ENCODE measurements around a stretch of chr6.

DNA sequence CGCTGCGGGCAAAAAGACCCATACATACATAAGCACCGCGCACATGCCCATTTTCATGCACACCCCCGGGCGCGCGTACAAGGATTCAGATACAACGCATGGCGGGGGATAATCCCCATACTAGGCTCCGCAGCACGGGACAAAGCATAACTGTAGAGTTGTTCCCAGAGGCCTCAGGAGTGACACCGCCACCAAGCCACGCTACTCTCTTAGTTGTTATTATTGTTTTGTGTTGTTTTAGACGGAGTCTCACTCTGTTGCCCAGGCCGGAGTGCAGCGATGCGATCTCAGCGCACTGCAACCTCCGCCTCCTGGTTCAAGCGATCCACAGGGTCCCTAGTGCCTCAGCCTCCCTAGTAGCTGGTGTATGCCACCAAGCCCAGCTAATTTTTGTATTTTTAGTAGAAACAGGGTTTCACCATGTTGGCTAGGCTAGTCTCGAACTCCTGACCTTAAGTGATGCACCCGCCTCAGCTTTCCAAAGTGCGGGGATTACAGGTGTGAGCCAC lies 519 bp upstream of the C6orf226 start:
- PRO-cap = no peak
- RAMPAGE, long total RNA, 2 experiments = no peak in any of the 2 experiments

DNA sequence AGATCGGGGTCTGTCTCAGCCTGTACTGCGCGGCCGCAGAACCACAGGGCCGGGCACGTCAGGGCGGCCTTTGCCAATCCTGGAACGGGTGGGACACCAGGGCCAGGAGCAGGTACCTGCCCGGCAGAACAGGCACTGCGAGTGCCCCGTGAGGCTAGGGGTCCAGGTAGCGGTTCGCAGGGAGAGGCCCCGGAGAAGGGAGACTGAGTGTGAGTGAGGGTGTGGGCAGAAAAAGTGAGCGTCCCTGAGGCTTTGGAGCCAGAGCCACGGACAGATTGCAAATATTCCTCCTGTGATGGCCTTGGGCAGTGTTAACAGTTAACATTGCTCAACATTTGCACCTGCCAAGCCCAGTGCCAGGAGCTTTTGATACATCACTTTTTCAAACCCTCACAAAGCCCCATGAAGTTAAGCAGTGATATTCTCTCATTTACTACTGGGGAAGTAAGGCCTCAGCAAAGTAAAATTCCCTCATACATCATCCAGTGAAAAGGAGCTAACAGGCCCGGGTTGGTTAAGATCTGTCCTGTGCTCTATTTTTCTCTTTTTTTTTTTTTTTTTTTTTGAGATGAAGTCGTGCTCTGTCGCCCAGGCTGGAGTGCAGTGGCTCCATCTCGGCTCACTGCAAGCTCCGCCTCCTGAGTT lies 575 bp downstream of the GNMT start:
- PRO-cap = bidirectional peak, plus-strand start at position 505 of the sequence, minus-strand start at position 236 of the sequence
- RAMPAGE, long total RNA, 2 experiments = no peak in any of the 2 experiments

GRCh38 chr6:42968908-42969937 lies 8.7 kb downstream of the GNMT start:
- PRO-cap = no peak
- RAMPAGE, long total RNA, 2 experiments = no peak in any of the 2 experiments

DNA sequence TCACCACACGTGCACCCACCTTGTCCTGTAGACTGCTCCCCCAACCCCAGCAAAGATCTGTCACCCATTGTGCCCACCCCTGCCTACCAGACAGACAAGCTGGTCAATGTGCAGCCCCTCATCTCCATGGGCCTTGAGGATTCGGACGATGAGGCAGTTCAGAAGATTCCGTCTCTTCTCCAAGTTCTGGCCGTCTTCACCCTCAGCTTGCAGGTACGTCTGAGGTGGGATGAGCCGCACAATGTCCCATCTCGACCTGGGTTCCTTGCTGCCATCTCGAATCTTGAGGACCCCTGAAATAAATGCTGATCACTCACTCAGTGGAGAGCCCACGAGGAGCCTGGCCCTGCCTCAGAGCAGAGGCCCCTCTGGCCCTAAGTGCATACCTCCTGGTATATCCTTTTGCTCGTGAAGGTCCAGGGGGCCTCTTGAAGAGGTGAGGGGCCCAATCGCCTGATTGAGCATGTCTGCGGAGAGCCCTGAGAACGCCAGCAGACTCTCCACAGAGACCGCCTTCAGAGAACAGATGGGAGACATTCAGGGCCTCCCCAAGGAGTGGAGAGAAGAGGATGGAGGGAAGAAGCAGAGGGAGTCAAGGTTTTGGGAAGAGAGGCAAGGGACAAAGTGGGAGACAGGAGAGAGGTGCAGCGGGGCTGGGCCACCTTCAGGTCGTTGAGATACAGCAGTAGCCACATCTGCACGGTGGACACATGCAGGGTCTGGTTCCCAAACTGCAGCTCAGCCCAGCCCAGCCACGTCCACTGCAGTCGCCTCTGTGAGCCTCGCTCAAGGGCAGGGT lies 15.3 kb downstream of the CUL7 start:
- PRO-cap = no peak
- RAMPAGE, long total RNA, 2 experiments = no peak in any of the 2 experiments

DNA sequence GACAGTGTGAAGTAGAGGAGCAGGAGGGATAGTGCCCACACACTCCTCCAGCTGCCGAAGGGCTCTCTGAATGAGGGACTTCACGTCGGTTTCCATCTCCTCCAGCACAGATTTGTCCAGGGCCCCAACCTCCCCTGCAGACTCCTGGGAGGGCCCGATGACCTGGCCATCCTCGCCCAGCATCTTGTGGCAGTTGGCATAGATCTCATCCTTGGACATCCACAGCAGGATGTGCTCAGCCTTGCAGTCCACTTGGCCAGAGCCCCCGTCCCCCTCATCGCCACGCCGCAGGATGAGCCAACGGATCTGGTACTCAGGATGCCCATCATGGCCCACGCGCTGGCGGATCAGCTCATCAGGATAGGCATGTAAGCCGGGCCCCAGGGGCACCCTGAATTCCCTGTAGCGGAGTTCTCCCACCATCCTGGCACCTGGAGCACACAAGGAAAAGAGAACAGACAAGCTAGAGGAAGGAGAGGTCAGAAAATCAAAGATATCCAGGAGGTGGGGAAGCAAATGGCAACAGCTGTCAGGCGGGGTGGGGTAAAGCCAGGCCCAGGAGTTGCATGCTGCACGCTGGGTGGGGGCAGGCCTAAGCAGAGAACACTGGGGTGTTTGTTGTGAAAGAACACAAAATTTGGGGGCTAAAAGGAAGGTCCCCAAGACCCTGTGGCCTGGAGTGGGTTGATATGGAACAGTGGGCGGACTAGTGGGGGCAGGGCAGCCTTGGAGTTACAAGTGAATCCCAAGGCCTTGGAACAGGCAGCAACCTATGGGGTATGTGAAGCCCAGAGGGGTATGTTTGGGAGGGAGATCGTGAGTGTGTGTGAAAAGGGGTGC lies 1.1 kb downstream of the CUL7 start:
- PRO-cap = no peak
- RAMPAGE, long total RNA, 2 experiments = no peak in any of the 2 experiments

GRCh38 chr6:43169907-43170617 lies 1.0 kb upstream of the SRF start:
- PRO-cap = no peak
- RAMPAGE, long total RNA, 2 experiments = no peak in any of the 2 experiments

- PRO-cap = no peak
- RAMPAGE, long total RNA, 2 experiments = no peak in any of the 2 experiments
Observed at GRCh38 chr6:43180329-43181012, 1.5 kb upstream of the CUL9 start.

- PRO-cap = no peak
- RAMPAGE, long total RNA, 2 experiments = no peak in any of the 2 experiments
Observed at GRCh38 chr6:43222947-43223506, 6.3 kb downstream of the DNPH1 start.

DNA sequence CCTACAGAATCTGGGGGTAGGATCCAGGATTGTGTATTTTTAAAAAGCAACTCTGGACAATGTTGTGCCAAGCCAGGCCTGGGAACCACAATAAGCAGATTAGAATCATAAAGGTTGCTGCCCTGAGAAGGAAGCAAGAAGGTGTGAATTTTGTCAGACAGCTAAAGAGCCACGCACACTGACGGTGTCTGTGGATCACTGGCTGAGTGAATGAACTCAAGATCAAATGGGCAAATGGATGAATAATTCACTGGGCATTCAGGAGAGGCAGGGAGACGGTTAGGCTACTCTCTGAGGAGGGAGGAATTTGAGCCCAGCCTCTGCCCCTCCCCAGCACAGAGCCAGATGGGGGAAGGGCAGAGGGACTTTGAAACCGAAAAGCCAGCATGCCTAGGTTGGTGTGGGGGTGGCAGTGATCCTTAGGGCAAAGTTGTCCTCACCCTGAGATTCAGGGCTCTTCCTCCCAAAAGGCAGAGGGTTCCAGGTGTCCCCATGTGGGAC lies 19.5 kb upstream of the SLC22A7 start:
- PRO-cap = no peak
- RAMPAGE, long total RNA, 2 experiments = no peak in any of the 2 experiments

- PRO-cap = no peak
- RAMPAGE, long total RNA, 2 experiments = no peak in any of the 2 experiments
Observed at GRCh38 chr6:43455716-43456238, 429 bp upstream of the DLK2 start.

- PRO-cap = no peak
- RAMPAGE, long total RNA, 2 experiments = no peak in any of the 2 experiments
Observed at GRCh38 chr6:43510592-43511292, 596 bp upstream of the LRRC73 start.

GRCh38 chr6:43714322-43714745 lies 26.7 kb upstream of the MRPS18A start:
- PRO-cap = no peak
- RAMPAGE, long total RNA, 2 experiments = no peak in any of the 2 experiments

- PRO-cap = no peak
- RAMPAGE, long total RNA, 2 experiments = no peak in any of the 2 experiments
Observed at GRCh38 chr6:43718361-43719166, 31.0 kb upstream of the MRPS18A start.

- PRO-cap = no peak
- RAMPAGE, long total RNA, 2 experiments = no peak in any of the 2 experiments
Observed at GRCh38 chr6:43737546-43738315, 32.3 kb upstream of the VEGFA start.

GRCh38 chr6:43774249-43774612 lies 4.2 kb downstream of the VEGFA start:
- PRO-cap = no peak
- RAMPAGE, long total RNA, 2 experiments = no peak in any of the 2 experiments

DNA sequence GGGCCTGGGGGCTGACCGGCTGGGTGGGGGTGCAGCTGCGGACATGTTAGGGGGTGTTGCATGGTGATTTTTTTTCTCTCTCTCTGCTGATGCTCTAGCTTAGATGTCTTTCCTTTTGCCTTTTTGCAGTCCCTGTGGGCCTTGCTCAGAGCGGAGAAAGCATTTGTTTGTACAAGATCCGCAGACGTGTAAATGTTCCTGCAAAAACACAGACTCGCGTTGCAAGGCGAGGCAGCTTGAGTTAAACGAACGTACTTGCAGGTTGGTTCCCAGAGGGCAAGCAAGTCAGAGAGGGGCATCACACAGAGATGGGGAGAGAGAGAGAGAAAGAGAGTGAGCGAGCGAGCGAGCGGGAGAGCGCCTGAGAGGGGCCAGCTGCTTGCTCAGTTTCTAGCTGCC lies 11.8 kb downstream of the VEGFA start:
- PRO-cap = no peak
- RAMPAGE, long total RNA, 2 experiments = no peak in any of the 2 experiments

GRCh38 chr6:43811018-43811990 lies 41.3 kb downstream of the VEGFA start:
- PRO-cap = unidirectional peak, minus-strand start at chr6:43811142
- RAMPAGE, long total RNA, 2 experiments = no peak in any of the 2 experiments

DNA sequence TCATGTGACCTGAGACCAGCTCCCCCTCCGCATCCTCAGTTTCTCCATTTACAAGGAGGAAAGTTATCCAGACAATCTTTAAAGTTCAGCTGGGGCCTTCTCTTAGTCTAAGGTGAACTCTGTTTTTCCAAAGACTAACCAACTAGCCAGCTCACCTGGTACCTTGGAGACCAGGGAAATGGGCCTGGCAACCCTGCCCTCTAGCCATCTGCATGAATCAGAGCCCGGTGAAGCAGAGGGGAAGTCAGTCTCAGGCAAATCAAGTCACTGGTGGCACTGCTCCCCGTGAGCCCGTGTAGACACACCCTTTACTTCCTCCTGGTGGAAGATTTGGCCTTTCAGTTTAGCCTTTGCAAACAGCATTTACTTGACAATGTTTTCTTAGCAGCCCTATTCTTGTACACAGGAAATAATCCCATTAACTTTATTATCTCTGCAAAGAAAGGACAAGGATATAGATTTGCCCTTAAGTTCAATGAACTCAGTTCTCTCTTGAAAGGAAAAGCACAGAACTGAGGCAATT lies 157.7 kb downstream of the VEGFA start:
- PRO-cap = no peak
- RAMPAGE, long total RNA, 2 experiments = no peak in any of the 2 experiments

DNA sequence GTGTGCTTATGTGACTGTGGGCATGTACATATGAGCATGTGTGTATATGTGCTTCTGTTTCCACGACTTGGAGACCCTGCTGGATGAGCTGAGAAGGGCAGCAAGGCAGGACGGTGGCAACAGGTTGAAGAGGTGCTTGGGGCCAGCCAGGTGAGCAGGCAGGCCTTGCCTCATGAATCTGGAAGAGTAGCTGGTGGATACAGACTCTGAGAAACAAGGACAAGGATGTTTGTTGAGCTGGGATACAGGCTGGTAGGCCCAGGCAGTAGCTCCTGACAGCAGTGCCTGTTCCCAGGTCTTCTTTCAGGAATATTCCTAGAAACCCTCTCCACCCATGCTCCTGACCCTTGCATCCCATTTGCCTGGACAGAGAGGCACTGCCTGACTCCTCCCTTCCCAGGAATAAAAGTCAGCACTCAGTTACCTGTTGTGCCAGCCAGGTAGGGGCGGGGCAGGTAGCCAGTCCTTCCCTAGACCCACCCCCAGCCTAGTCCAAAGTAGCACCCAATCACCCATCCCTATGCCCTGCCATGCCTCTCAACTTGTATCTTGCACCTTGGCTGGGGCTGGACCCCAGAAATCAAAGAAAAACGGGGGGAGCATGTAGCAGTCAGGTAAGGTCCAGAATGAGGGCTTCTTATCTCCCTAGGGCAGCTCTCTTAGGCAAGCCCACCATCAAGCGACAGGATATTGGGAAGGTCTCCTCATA lies 130.0 kb downstream of the MRPL14 start:
- PRO-cap = no peak
- RAMPAGE, long total RNA, 2 experiments = no peak in any of the 2 experiments

DNA sequence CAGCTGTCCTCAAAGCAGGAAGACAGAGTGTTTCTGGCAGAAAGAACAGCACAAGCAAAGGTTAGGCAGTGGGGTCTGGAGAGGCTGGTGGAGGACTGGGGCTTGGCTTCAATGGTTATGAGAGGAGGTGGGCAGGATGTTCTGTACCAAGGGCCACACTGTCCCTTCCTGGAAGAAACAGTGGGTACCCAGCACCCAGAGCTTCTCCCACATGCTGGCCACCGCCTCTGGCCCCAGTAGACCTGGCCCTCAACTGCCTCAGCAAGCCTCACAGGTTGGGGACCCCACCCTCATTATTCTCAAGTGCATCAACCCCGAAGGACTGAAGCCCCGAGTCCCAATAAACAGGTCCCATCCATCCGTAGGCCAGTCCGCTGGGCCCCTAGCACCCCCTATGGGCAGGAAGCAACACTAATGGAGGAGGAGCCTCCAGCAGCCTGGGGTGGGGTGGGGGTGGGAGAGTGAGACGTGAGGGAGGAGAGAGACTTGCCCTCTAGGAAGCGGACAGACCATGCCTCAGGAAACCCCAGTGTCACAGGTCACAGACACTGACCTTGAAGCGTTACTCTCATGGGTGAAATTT lies 126.1 kb downstream of the MRPL14 start:
- PRO-cap = no peak
- RAMPAGE, long total RNA, 2 experiments = no peak in any of the 2 experiments